Fibroblast of villous mesenchyme (primary cell): Measurements from ENCODE around the genes RPLP0 and RNF10.

- CAGE, long polyA plus RNA = start-site peak on the minus strand at chr12:120201101-120201111, 67,809 and 74,049 reads in 2 replicates
Measured at GRCh38 chr12:120200332-120201235, at the start of gene RPLP0. Gene RPLP0 (minus strand): TSS chr12:120201111.

DNA sequence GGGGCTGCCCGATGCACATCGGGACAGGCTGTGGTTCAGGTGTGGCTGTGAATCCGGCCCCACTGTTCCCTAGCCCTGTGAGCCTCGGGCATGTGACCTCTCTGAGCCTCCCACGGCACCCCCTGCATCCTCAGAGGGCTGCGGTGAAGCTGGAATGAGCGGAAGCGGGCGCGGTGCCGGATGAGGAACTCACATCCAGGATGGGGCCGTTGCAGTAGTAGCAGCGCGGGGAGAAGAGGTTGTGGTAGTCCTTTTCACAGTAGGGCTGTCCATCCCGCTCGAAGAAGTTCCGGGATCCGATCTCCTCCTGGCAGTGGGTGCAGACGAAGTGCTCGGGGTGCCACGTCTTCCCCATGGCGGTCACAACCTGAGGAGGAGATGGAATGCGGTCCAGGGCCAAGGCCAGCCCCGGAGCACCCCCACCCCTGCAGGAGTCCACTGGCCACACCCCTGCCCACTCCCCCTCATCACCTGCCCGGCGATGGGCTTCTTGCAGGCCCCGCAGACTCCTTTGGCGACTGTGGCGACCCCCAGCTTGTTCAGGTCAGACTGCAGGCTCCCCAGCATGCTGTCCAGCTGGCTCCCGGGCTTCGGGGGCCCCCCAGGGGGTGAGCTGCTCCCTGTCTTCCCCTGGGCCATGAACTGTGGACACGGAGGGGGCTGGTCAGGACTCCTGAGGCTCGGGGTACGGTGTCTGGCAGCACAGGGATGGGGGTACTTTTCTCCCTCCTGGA, 13.9 kb upstream of the RPLP0 start:
- CAGE, long polyA plus RNA = no peak

- CAGE, long polyA plus RNA = no peak
Measured at GRCh38 chr12:120263786-120264063, 1.8 kb downstream of the PXN start.

GRCh38 chr12:120351083-120351523, 17.9 kb downstream of the MSI1 start:
- CAGE, long polyA plus RNA = no peak

DNA sequence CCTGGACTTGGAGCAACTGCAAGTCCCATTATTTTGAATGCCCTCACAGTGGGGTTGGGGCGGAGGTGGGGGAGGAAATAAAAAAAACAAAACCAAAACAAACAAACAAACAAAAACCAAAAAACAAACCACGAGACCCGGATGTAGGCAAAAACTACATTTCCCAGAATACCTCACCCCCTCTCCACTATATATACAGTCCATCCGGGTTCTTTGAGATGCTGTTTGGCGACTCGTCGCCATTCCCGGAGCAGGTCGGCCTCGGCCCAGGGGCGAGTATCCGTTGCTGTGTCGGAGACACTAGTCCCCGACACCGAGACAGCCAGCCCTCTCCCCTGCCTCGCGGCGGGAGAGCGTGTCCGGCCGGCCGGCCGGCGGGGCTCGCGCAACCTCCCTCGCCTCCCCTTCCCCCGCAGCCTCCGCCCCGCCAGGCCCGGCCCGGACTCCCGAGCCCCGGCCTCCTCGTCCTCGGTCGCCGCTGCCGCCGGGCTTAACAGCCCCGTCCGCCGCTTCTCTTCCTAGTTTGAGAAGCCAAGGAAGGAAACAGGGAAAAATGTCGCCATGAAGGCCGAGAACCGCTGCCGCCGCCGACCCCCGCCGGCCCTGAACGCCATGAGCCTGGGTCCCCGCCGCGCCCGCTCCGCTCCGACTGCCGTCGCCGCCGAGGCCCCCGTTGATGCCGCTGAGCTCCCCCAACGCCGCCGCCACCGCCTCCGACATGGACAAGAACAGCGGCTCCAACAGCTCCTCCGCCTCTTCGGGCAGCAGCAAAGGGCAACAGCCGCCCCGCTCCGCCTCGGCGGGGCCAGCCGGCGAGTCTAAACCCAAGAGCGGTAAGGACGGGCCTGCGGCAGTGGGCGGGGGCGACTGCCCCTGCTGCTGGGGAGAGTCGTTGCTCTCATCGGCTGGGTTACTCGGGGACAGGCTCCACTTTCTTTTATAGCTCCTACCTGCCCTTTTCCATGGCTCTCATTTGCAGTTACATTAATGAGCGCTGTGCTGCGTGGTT, at the start of gene RNF10:
Gene RNF10, plus strand, starts transcription at position 221 of the 1,009 bp plus-strand sequence.
- CAGE, long polyA plus RNA = no peak

DNA sequence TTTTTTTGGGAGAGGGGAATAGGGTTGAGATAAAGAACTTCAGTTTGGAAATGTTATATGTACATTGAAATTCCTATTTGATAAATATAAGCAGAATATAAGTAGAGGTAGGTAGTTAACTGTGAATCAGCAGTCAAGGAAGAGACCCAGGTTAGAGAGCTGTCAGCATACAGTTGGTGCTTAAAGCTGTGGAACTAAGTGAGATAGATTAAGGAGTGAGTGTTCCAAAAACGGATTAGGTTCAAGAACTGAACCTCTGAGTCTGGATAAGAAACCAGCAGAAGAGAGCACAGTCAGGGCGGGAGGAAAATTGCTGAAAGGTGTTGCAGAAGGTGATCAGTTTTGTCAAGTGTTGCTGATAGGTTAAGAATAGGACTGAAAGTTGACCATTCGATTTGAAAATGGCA, 14.0 kb downstream of the RNF10 start:
- CAGE, long polyA plus RNA = no peak

GRCh38 chr12:120556654-120557671, 22.8 kb downstream of the RNF10 start:
- CAGE, long polyA plus RNA = no peak

DNA sequence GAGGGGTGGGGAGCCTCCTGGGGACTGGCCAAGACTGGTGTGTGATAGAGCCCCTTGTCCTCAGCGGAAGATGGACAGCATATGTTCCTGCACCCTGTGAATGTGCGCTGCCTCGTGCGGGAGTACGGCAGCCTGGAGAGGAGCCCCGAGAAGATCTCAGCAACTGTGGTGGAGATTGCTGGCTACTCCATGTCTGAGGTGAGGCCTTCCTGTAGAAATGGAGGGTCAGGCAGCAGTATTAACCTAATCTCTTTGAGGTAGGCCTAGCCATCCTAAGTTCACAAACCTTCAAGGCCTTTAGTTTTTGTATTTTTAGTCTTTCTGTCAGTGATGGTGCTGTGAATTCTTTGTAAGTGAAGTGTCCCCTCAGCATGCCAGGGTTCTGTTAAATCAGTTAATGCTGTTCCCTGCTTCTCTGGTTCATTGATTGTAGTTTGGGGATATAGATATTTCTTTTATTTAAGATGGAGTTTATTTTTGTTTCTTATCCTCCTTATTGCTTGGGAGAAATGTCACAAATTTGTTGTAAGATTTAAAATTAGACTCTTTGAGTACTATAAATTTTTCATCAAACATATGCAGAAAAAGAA, 17.4 kb downstream of the POP5 start:
- CAGE, long polyA plus RNA = no peak

DNA sequence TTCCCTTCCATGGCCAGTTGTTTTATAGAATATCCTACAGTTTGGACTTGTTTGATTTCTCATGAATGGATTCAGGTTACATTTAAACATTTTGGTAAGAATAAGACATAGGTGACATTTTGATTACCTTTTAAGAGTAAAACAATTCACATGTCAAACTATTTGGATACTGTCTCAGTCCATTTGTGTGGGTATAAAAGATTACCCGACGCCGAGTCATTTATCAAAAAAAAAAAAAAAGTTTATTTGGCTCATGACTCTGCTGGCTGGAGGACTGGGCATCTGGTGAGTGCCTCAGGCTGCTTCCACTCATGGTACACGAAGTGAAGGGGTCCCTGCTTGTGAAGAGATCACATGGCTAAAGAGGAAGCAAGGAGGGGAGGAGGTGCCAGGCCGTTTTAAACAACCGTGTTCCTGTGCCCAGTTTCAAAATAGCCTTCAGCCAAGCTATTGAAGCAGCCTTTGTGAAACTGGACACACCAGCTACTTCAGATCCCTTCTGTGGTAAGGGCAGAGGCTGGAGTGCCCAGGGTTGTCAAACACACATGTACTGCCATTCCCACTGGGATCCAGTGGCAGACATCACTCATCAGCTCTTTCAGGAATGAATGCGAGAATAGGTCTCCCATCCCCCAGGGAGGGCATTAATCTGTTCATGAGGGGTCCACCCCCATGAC, 7.7 kb downstream of the POP5 start:
- CAGE, long polyA plus RNA = no peak

- CAGE, long polyA plus RNA = no peak
Measured at GRCh38 chr12:120599030-120599585, 17.9 kb upstream of the POP5 start.

- CAGE, long polyA plus RNA = no peak
Measured at GRCh38 chr12:120677623-120678612, 9.0 kb upstream of the MLEC start.

- CAGE, long polyA plus RNA = no peak
Measured at GRCh38 chr12:120819303-120819884, 84.8 kb downstream of the SPPL3 start.

DNA sequence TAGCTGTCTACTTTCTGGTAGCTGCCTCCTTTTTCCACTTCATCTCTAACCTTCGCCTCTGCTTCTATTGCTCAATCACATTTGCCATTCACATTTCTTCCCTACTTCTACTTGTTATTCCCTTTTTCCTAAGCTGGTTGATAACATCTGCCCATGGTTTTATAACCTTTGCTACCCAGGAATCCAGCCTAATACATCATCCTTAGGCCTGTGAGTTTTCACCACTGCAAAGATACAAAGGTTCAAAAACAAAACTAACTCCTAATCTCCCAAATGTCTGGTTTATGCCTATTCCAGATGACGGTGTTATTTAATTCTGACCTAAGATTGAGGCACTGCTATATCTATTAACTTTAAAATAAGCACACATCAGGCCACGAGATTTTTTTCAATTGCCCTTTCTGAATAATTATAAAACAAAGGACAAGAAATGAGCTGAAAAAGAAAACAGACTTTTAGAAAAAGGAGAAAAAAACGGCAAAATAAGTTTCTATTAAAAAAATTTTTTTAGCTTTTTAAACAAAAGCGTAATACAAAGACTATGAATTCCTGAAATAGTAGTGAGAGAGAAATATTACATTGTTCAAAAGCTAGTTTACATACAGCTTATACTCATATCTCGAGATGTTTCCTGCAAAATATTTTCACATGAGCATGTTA, 13.0 kb downstream of the SPPL3 start:
- CAGE, long polyA plus RNA = no peak

- CAGE, long polyA plus RNA = no peak
Measured at GRCh38 chr12:120961597-120961906, 16.8 kb upstream of the HNF1A start.

- CAGE, long polyA plus RNA = no peak
Measured at GRCh38 chr12:120965085-120965653, 13.2 kb upstream of the HNF1A start.

- CAGE, long polyA plus RNA = no peak
Measured at GRCh38 chr12:121004144-121004709, 12.1 kb downstream of the C12orf43 start.

DNA sequence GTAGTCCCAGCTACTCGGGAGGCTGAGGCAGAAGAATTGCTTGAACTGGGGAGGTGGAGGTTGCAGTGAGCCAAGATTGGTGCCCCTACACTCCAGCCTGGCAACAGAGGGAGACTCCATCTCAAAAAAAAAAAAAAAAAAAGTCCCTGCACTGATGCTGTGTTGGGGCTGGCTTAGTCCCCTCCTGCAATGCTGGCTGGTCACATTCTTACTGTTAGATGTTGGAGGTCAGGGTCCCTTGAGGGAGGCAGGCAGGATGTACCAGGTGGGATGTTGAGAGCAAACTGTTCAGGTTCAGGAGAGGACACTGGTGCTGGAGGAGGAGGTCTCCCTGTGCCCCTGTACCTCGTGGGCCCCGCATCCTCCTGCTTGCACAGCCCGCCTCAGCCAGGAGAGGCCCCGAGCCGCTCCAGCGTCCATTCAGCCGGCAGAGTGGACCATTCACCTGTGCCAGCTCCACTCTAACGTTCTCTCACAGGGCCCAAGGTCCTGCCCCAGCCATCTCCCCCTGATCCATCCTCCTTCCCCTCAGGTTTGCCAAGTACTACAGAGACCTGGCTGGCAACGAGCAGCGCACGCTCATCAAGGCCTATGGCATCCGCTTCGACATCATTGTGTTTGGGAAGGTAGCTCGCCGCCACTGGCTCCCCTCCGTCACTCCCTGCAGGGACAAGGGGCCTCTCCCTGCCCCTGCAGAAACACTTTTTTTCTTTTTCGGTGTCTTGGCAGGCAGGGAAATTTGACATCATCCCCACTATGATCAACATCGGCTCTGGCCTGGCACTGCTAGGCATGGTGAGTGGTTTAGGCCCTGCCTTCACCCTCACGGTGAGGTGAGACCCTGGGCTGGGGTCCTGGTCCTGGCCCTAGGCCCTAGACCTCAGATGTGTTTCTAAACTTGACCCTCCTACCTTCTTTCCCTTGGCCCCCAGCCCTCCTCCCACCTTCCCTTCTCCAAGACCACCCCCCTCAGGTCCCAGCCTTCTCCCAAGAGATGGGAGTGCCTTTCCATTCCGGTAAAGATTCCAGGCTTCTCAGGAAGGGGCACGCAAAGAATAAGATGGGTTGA, 22.3 kb downstream of the P2RX4 start:
- CAGE, long polyA plus RNA = no peak

GRCh38 chr12:121241152-121241739, 31.3 kb downstream of the P2RX4 start:
- CAGE, long polyA plus RNA = no peak

DNA sequence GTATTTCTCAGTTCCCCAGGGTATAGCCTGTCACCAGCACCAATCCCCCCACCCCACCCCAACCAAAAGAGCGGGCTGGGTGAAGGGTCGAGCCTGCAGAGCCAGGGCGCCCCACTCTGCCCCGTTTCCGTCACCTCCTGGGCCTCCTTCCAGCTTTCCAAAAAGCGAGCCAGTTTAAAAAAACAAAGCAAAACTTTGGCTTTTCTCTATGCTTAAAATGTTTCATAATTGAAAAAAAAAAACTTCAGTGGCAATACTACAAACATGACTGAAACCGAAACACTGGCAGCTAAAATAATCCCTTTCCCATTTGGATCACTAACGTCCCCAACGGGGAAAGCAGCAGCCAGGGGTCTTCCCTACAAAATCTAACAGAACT, 7.5 kb downstream of the CAMKK2 start:
- CAGE, long polyA plus RNA = no peak

DNA sequence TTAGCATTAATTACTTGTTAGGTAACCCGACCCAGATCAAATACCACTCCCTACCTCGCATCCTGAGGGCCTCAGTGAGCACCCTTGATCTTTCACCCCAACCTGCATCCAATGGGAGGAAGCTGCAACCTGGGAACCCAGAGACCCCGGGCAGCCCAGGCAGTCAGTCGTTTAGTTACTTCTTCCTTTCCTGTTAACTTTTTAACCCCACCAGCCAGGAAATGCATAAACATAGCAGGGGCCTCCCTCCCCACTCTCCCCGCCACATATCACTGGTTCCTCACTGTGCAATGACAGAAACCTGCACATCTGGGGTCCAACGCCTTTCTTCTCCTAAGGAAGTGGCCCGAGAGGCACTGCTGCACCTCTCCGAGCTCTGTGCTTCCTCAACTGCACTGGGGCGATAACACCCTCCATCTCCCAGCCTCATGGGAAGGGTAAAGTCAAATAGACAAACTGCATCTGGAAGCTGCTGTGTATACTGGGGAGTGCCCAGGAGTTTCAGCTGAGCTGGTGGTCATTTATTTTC, 89.9 kb downstream of the KDM2B start:
- CAGE, long polyA plus RNA = no peak